RPMI7951 (cell line): Measurements from ENCODE around the gene CAMKK2.

DNA sequence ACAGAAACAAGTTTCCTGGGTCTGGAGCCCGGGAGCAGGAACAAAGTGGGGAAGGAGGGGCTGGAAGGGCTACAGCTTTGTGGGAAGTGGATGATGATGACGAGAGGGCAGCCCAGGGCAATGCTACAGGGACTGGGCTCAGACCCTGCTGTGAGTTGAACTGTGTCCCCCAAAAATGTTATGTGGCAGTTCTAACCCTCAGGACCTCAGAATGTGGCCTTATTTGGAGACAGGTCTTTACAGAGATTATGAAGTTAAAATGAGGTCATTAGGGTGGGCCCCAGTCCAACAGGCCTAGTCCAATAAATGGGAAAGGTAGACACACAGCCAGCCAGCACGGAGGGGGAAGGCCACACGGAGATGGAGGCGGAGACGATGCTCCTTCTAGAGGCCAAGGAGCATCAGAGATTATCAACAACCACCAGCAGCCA is 14.3 kb downstream of the CAMKK2 start:
- RAMPAGE, long total RNA = no peak

- RAMPAGE, long total RNA = no peak
Observed at GRCh38 chr12:121295238-121295379, 1.4 kb downstream of the CAMKK2 start.

DNA sequence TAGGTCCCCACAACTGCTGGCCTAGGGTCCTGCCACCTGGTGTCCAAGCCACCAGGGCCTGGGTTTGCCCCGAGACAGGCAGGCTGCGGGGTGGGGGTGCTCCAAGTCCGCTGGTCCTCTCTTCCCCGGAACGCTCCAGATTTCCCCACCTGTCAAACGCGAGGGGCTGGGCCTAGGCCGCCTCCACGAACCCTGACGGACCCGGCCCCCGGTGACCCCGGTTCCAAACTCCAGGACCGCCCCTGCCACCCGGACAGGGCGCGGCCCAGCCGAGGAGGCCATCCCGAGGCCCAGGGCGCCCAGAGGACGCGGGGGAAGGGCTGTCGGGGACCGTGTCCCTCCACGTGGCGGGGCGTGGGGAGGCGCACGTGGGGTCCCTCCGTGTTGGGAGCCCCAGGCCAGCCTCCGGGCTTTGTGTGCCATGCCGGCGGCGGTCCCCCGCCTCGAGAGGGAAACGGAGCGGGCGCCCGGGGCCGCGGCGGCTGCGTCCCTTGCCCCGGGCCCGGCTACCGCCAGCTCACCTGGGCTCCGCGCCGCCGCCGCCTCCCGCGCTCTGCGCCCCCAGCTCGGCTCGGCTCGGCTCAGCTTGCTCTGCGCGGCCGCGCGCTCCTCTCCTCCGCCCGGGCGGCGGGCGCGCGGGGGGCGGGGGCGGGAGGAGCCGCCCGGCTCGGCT is at the start of gene CAMKK2:
Gene CAMKK2, minus strand, starts transcription at position 593 of the 673 bp plus-strand sequence.
- RAMPAGE, long total RNA = no peak

DNA sequence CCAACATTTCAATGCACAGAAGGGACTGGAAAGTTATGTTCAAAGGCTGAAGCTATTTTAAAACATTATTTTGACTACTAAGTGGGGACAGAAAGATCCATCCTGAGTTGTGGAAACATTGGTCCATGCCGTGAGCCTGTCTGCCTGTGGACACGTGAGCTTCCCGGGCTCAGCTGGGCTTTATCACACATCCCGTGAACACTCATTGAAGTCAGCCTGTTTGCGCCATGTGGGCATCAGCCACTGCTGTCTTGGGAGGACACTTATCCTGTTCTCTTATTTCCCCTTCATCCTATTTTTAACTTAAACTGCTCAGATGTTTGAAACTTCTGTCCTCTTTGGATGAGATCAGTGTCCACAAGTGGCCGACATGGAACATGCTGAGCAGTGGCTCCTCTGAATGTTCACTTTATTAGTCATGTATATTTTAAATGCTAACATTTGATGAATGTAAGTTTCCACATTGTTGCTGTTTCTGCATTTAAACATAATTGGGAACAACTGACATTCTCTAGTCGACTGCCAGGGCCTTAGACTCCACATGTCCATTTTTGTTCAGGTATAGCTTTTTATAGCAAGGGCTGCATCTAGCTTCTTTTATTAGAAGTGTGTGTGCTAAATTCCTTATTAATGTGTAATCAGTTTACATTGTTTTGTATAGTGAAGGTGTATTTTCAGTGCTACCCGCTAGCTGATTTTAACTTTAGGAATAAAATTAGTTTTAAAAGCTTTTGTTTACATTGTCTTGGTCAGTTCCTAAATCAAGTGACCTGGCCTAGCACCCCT is 23.9 kb downstream of the RNF34 start:
- RAMPAGE, long total RNA = no peak

- RAMPAGE, long total RNA = no peak
Observed at GRCh38 chr12:121432895-121433560, 33.1 kb downstream of the RNF34 start.

DNA sequence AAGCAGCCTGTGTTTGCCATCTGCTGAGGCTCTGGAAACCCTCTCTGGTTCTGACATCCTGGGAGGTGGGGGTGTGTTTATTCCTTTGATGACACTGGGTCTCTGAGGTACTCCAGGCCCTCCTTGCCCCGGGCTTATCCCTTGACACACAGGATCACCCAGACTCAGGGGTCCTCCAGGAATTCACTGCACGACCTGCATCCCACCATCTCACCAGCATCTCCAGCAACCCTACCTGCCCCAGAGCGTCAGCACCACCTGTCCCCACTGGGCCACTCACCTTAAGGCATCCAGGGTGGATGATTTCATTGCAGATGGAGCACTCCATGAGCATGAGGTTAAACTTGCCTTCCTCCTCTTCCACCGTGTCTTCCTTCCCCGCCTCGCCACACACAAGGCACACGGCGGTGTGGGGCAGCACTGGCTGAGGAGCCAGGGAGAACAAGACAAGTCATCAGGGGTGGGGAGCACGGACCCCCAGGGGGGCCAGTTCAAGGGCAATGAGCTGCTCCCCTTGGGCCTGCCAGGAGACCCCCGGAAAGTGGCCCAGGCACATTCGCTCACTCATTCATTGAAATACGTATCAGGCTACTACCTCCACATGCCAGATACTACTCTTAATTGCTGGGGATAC is 45.2 kb downstream of the RNF34 start:
- RAMPAGE, long total RNA = no peak

DNA sequence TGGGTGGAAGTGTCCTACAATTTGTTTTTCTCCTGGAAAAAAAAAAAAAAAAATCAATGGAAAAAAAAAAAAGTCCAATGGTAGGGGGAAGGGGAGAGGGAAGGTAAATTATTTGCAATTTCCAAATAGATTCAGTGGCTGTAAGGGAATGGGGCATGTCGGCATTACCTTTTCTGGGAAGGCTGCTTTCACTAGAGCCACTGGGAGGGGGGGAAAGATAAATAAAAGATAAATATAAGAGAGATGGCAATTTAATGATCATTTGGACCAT is 64.1 kb downstream of the KDM2B start:
- RAMPAGE, long total RNA = no peak

DNA sequence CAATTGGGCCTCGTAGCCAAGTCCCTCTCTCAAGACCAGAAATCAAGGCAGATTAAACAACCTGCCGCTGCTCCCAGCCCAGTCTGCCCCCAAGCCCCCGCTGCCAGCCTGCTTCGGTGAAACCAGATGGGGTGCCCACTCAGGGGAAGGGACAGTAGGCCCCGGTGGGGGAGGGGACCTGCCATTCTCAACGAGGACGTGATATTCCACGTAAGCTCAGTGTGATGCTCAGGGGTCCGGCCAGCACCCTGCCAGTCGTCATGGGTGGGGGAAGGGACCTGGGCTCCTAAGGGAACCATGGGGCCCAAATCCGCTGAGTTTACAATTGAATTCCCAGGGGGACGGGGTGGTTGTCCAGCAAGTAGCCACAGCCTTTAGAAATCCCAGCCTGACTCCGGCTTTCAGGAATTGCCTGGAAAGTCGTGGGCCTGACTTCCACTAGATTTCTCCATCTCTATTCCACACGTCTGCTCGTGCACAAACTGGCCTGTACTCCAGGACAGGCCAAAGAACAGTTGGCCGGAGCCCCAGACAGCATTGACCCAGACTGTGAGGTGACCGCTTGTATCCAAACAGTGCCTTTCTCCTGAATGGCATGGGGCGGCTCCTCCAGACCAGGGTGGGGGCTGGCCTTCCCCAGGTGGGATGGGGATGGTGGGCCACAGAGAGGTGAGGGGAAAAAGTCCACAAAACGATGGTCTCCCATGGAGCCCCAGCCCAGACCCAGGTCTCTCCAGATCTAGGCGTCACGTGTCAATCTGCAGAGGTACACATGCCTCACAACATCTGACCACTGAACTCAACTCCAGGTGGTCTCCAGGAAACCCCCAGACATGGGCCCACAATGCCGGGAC is 62.2 kb downstream of the KDM2B start:
- RAMPAGE, long total RNA = no peak

GRCh38 chr12:121538623-121539094 is 42.2 kb downstream of the KDM2B start:
- RAMPAGE, long total RNA = no peak

DNA sequence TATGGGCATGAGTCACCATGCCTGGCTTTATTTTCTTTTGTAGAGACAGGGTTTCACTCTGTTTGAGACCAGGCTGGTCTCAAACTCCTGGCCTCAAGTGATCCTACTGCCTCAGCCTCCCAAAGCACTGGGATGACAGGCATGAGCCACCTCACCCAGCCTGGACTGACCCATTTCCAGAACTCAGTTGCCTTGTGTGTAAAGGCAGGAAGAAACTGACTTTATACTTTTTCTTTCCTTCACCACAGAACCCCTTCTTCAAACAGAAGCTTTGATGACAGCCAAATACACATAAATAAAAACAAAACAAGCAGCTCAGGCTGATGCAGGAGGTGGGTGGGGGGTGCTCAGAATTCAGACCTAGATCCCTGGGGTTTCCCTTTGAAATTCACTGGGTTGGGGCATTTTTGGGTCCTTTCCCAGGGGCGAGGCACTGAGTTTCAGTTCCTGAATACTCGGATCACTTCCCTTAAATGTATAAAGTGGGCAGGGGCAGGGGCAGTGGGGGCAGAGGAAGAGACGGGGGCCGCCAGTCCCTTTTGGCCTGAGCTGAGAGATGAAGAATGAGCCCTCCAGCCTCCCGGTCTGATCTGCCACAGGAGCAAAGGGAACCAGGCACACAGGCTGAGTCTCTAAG is 20.6 kb downstream of the KDM2B start:
- RAMPAGE, long total RNA = no peak

GRCh38 chr12:121575897-121576711 is 4.7 kb downstream of the KDM2B start:
- RAMPAGE, long total RNA = no peak

GRCh38 chr12:121637330-121637863 is 32.1 kb downstream of the MORN3 start:
- RAMPAGE, long total RNA = no peak

DNA sequence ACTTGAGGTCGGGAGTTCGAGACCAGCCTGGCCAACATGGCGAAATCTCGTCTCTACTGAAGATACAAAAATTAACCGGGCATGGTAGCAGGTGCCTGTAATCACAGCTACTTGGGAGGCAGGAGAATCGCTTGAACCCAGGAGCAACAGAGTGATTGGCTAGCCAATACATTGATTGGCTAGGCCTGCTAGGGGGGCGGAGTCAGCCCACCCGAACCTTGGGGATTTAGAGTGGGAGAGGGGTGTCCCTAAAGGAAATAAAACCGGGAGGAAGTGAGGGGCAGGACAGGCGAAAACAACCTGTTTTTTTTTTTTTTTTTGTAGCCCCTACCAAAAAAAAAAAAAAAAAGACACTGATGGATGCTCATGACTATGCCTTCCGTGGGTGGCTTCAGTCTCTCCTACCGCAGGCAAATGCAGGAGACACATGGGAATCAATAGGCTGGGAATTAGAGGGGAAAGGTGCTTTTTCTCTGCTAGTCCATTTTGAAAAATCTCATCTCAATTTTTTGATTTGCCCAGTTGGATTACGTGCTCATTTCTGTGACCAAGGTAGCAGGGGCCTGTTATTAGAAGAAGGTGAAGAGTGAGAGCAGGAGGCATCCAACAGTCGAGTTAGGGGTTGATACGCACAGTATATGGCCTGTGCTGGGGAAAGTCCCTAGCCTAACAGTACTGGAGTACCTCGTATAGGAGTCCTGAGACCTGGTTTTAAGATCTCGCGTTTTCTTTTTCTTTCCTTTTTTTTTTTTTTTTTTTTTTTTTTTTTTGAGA is 4.7 kb downstream of the MORN3 start:
- RAMPAGE, long total RNA = no peak

DNA sequence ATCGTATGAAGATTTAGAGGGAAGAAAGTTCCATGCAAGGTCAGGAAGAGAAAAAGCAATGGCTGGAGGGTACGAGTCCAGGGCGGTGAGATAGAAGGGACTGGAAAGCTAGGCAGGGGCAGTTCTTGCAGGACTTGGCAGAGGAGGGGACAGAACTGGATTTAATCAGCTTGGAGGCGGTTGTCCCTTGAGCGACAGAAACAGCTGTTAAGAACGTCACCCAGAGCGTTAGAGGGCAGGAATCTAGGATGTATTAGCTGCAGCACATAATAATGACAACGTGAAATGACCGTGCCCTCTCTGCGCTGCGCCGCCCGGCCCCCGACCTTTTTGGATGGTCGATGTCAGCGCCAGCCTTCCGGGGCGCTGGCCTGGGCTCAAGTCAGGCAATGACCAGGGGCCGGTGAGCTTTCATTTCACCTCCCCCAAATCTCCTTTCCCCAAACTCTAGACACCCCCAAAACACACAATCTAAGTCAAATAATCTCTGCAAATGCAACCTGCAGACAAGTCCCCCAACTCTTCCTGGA is 450 bp upstream of the TMEM120B start:
- RAMPAGE, long total RNA = no peak

- RAMPAGE, long total RNA = no peak
Observed at GRCh38 chr12:121754870-121755335, 38.6 kb downstream of the RHOF start.

- RAMPAGE, long total RNA = no peak
Observed at GRCh38 chr12:121788233-121788958, 5.1 kb downstream of the RHOF start.

DNA sequence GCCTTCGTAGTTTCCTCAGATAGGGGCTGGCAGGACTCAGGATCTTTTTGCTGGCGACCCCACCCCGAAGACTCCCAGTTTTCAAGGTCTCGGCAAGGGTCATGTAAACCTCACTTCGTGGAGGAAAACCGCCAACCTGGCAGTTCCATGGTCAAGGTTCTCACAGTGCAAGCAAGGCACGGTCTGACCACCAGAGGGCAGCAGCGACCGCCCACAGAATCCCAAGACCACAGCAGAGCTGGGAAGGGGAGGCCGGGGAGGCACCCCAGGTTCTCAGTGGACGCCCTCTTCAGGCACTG is 1.4 kb upstream of the RHOF start:
- RAMPAGE, long total RNA = no peak

- RAMPAGE, long total RNA = no peak
Observed at GRCh38 chr12:121798903-121799208, 5.0 kb upstream of the SETD1B start.

DNA sequence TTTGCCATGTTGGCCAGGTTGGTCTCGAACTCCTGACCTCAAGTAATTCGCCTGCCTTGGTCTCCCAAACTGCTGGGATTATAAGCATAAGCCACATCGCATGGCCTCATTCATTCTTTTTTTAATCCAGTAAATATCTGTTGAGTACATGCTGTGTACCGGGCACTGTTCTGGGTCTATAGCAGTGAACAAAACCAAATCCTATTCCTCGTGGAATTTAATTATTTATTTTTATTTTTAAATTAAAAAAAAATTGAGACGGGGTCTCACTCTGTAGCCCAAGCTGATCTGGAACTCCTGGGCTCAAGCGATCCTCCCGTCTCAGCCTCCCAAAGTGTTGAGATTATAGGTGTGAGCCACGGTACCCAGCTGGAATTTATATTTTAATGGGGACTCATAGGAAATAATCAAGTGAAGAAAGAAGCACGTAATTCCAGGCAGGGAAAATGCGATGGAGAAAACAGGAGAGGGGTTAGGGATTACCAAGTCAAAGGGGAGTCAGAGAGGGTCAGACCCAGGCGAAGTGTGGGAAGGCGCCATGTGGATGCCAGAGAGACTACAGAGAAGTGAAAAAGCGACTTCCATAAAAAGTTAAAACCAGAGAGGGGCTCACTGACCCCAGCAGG is 22.1 kb downstream of the SETD1B start:
- RAMPAGE, long total RNA = no peak

GRCh38 chr12:121839049-121840426 is 19.1 kb downstream of the HPD start:
- RAMPAGE, long total RNA = no peak